Skin of body (tissue), 2 donors: ENCODE results near the genes LCN9 and SNAPC4.

DNA sequence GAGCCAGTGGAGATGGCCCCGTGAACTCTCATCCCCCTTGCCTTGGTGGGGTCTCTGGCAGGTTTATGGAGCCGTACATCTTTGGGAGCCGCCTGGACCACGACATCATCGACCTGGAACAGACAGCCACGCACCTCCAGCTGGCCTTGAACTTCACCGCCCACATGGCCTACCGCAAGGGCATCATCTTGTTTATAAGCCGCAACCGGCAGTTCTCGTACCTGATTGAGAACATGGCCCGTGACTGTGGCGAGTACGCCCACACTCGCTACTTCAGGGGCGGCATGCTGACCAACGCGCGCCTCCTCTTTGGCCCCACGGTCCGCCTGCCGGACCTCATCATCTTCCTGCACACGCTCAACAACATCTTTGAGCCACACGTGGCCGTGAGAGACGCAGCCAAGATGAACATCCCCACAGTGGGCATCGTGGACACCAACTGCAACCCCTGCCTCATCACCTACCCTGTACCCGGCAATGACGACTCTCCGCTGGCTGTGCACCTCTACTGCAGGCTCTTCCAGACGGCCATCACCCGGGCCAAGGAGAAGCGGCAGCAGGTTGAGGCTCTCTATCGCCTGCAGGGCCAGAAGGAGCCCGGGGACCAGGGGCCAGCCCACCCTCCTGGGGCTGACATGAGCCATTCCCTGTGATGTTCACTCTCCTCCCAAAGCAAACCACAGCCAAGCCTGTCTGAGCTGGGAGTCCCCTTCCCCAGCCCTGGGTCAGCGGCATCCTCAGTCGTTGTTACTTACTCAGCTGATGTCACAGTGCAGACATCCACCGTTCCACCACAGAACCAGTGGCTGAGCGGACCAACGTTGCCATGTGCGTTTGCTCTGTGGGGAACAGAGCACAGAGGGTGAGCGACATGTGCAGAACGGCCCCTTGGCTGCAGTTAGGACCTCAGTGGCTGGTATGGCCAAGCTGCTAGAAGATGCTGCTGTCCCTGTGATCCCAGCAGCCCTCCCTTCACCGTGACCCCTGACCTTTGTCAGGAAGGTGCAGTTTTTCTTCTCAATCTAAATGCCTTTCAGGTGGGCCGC, 3.3 kb downstream of the MRPS2 start:
- RAMPAGE, long total RNA: no peak

DNA sequence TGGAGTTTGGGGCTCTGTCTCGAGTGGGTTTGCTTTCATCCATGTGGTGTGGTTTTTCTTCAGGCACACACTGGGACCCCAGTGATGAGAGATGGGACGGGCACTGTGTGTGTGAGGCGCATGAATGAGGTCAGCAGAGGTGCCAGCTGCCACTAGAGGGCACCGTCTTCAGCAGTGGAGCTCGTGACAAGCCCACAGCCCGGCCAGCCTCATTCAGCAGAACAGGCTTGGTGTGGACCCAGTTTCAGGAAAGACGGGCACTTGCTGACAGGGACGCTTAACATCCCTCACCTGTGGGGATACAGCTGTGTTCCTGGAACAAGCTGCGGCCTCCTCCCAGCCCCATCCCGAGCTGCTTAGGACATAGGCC, 4.2 kb downstream of the MRPS2 start:
- RAMPAGE, long total RNA: no peak

GRCh38 chr9:135662544-135663134, 470 bp upstream of the LCN9 start:
- RAMPAGE, long total RNA: no peak

- RAMPAGE, long total RNA: no peak
Observed at GRCh38 chr9:135663148-135663560, at the start of gene LCN9. Gene LCN9, plus strand, starts transcription at chr9:135663309.

- RAMPAGE, long total RNA: no peak
Observed at GRCh38 chr9:135902898-135903341, 4.4 kb downstream of the CAMSAP1 start.

DNA sequence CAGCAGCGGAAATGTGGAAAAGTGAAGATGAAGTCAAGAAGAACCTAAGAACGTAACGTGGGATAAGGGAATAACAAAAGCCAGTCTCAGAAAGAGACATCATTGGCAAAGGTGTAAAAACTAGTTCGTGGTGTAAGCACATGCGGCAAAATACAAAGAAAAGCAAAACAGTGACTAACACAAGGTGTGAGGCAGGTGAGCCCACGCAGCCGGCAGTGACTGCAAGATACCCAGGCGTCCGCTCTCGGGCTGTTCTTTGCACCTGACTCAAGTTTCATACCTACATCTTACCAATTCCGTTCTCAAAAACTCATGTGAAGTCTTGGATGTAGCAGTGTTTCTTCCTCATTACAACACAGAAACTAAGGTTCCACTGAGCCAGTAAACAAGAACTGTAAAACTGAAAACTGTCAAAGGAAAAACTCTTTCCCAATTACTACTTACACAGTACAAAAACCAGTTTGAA, 1.7 kb downstream of the CAMSAP1 start:
- RAMPAGE, long total RNA: no peak

DNA sequence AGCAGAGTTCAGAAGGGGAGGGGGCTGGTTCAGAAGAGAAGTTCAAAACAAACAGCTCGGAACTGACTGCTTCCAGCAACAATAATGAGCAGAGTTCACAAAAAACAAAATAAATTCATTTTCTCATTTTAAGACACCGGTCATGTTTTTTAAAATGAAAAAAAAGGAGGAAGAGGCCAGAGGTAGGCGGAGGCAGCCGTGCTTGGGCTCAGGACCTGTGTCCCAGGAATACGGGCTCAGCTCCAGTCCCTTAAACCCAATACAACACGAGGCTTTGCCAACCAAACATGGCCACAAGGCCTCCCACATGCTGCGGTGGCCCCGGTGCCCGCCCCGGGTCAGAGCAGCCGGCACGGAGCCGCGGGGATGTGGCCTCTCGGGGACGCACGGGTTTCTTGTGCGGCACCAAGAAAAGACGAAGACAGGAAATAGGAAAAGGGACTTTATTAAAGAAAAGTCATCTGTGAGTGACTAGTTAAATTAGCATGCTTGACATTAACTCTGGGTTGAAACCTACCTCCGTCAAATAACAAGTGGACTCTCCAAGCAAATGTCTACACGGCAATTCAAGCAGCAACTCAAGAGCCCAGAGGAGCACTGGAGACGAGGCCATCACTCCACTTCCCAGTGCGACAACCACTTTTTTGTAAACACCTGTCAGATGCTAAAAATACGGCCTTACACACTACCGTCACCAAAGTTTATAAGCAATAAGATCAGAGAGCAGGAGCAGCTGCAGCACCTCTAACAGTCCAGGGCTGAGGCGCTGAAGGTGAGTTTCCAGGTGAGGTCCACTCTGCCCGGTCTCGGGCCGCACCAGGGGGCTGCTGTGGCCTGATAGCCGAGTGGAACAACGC, 25.4 kb upstream of the CAMSAP1 start:
- RAMPAGE, long total RNA: no peak

DNA sequence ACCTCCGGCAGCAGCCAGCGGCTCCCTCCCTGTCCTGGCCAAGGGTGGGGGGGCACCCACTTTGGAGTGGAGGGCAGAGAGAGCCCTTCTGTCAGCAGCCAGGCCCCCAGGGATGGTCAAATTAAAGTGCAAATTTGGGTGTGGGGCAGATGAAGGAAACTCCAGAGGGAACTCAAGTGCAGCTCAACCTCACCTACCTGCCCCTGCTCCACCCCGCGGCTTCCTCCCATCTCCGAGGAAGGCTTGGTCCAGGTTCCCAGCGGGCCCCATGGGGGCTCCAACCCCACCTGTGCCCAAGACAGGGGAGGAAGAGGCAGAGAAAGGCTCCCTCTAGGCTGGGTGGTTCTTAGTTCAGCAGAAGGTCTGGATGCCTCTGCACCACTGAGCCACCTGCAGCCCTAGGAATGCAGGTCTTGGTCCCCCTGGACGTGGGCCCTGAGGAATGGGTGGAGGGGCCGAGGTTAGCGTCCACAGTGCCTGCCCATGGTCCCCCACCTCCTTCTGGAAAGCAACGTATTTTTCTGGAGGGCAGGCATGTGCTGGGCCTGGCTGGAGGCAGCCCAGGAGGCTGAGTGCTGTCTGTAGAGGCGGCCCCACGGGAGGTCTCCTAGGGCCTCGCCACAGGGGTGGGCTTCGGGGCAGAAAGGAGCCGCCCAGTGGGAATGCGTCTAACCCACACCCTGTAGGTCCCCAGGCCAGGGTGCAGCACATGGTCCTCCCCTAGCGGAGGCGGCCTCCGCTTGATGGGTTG, 48.0 kb upstream of the UBAC1 start:
- RAMPAGE, long total RNA: no peak

GRCh38 chr9:136049549-136050134, 45.4 kb downstream of the NACC2 start:
- RAMPAGE, long total RNA: no peak

DNA sequence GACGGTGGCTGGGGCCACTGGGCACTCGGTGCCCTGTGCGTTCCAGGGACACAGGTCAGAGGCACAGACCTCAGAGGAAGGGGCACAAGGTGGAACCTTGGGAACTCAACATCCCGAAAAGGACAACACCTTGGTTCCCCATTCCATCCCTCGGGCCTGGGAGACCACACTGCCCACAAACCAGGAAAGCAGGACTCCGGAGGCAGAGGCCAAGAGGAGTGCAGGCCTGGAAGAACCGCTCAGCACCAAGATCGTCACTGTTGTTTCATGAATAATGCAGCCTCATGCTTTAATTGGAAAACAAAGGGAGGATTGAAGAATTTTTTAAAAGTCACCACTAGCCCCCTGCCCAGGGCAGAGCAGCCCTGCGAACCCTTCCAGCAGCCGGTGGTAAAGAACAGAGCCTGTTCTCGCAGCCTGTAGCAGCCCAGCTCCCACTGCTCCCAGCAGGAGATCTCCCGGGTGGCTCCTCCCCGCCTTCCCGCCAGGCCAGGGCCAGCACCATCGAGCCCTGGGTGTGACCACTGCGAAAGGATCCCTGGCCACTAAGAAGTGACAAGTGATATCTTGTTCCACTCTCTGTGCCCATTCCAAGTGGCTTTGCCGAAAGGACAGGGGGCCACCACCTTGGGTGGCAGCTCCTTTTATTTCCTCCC, 1.9 kb downstream of the NACC2 start:
- RAMPAGE, long total RNA: no peak

DNA sequence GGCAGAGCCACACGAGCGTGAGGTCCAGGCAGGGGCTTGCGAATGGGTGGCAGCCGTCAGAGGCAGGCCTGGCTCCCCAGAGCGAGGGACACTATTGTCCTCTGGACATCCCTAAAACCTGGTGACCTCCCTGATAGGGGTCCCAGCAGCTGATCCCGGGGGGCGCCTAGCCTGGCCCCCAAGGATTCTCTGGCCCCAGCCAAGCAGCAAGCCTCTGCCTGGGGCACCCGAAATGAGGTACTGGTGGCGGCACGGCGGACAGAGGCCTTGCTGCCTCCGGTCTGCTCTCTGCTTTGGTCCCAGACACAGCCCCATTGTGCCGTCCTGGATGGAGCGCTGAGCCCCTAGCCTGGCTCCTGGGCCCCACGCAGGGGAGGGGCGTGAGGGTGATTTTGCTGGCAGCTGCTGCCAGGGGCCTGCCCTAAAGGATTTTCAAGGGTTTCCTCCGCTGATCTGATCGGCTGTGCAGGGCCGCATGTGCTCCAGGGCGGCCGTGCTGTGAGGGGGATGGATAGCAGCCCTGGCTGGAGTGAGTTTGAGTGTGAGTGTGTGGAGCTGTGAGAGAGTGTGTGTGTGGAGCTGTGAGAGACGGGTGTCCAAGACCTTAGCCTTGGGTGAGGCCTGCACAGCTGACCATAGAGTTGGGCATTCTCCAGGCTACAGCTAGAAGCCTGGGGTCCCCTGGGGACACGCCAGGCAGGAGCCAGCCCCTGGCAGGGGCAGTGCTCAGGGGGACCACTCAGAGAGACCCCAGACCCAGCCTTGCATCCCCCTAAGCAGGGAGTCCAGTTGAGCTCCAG, 1.3 kb downstream of the GPSM1 start:
- RAMPAGE, long total RNA: no peak

- RAMPAGE, long total RNA: no peak
Observed at GRCh38 chr9:136339424-136340152, 12.2 kb downstream of the GPSM1 start.

- RAMPAGE, long total RNA: no peak
Observed at GRCh38 chr9:136343719-136344248, 16.4 kb downstream of the GPSM1 start.

- RAMPAGE, long total RNA: no peak
Observed at GRCh38 chr9:136362175-136362836, 1.2 kb downstream of the DNLZ start.

GRCh38 chr9:136374153-136374669, 742 bp upstream of the CARD9 start:
- RAMPAGE, long total RNA: no peak

- RAMPAGE, long total RNA: no peak
Observed at GRCh38 chr9:136400008-136401151, at the start of gene SNAPC4. Gene SNAPC4, minus strand, starts transcription at chr9:136400170.

DNA sequence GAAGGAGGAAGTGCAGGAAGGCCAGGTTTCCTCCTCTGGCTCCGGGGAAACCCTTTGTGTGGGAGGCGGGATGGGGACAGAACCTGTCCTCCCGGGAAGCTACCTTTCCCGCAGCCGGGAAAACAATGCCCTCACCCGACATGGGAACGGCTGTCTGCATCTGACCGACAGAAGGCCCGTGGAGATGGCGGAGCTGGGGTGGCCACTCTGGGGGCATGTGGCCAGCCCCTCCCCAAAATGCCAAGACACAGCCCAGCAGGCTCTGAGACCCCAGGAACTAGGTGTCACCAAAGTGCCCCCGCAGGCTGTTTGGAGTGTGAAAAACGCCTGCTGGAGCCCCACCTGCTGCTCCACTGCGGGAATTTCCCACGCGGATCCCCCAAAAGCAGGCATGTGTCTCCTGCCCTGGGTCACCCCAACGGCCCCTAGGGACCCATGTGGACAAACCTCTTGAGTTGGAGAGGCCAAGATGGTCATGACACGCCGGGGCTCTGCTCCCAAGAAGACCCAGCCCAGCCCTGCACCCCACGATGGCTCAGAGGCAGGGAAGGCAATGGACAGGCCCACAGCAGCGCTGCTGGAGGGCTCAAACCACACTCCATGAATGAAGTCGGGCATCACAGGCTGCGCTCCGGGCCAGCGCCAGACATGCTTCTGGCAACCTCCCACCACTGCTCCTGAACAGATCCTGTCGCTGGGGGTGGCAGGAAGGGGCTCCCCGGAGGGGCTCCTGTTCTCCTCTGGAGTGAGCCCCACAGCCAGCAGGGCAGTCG, 15.4 kb downstream of the NOTCH1 start:
- RAMPAGE, long total RNA: no peak

DNA sequence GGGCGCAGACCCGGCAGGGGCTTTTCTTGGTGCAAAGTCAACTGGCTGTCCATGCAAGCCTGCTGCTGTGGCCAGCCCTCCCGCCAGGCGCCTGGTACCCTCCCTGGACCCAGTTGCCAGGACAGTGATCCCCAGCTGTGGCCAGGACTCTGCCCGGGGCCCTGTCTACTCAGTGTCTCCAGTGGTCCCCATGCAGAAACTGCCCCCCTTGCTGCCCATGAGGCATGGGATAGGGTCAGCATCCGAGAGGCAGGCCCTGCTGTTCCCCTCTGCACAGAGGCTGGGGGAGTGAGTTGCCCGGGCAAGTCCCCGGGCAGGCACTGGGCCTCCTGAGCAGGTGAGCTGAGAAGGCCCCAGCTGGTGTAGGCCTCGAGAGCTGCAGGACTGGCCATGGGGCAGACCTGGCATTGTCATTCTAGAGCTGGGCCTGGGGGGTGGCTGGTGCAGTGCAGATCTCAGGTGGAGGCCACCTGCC, 4.5 kb upstream of the NOTCH1 start:
- RAMPAGE, long total RNA: no peak

DNA sequence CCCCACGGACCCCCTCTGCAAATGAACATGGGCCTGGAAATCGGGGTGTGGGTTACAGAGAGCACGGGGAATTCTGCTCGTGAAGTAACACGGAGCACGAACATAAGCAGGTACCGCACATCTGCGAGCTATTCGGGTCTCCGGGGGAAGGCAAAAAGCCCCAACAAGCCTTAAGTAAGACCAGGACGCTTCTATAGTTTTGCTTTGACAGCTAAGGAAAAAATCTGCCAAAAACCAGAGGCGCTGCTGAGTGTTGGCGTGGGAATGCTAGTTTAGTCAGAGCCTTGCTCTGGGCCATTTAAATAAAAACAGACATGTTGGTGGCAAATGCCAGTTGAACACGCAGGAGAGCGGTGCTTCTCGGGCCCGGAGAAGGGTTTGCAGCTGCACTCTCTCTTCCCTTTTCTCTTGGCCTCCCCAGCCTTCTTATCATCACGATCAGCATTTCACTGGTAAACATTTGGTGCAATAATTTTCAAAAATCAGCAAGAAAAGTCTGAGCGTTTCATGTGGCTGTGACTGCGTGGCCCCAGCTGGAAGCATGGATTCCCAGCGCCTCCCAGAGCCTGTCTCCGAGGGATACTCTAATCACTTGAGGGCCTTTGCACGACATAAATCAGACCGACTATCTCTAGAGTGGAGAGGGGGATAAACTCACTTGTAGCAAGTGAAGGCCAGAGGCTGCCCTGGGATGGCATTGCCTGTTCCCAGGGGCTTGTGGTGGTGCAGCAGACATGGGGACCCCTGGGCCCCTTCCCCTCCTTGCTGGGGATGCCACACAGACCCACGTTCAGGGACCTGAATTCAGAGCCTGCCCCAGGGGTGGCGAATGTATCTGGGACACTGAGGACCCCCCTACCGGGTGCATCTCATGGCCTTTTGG, 6.4 kb upstream of the NOTCH1 start:
- RAMPAGE, long total RNA: no peak

GRCh38 chr9:136554705-136555345, 9.0 kb upstream of the NOTCH1 start:
- RAMPAGE, long total RNA: no peak